Sigmoid colon (tissue), 4 donors: ENCODE data around the gene GDPD4.

DNA sequence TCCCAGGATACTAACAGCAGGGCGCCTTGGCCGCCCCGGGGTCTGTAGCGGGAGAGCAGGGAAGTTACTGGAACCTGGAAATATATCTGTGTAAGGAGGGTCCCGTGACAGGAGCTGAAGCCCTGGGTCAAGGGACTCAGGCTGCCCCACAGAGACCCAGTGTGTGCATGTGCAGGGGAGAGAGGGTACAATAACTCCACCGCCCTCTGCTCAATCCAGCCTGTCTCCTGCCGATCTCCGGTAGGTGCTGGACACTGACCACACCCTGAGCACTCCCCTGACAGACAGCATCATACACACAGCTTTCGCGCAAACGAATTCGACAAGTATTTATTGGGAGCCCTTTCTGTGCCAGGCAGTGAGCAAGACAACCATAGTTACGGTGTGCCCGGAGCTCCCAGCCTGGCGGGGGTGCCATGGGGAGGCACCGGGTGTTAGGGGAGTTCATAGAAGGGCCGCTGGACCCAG is 2.0 kb downstream of the KLHL35 start:
- PRO-cap = no peak
- RAMPAGE, long total RNA, 4 experiments = no peak in any of the 4 experiments

- PRO-cap = no peak
- RAMPAGE, long total RNA, 4 experiments = no peak in any of the 4 experiments
Observed at GRCh38 chr11:75476709-75477448, 43.9 kb upstream of the KLHL35 start.

DNA sequence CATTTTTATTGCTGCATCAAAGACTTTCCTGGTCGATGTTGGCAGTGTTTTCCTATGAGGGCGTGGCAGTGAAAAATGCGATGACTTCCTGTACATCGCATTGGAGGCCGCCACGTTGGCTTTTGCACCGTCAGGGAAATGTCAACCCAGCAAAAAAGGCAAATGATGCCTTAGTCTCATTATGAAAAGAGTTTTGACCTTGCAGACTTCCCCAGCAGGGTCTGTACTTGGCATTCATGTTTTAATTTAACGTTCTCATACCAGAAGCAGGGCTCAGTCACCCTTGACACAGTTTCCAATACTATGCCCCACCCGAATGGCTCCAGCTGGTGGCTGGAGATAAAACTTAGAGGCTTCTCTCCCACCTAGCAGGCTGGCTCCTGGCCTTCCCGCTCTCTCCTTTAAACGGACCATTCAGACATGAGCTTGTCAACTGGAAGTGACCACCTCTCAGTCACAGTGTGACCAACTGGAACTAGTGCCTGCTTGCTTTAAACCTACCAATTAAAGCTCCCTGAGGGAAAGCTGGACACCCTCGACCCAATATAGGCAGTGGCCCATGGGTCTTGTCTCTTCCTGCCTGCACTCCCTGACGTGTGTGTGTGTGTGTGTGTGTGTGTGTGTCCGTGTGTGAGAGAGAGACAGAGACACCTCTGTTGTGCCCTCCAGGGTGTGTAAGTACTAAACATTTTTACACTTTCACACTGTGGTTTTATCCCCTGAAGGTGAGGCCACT is 8.7 kb upstream of the GDPD5 start:
- PRO-cap = no peak
- RAMPAGE, long total RNA, 4 experiments = no peak in any of the 4 experiments

DNA sequence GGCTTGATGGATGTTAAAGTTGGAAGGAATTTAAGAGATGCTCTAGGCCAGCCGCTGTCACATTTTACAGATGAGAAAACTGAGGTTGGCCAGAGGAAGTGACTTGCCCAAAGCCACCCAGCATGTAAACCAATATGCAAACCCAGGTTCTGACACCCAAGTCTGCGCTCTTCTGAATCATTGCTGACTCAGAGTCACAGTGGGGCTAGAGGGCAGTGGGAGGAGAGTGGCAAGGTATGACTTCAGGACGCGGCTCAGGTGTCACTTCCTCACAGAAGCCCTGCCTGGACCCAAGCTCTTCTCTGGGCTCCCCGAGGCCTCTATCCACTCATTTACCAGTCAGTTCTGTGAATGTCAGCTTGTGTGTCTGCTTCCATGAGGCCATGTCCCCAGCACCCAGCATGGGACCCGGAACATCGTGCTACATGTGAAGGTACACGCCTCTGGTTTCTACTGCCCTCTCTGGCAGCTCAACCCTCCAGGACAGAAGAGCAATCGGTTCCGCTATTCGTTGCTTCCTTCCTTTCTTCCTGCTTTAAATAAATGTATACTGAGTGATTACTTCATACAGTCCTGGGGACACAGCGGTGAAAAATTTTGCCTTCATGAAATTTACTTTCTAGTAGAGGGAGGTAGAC is 11.5 kb upstream of the GDPD5 start:
- PRO-cap = no peak
- RAMPAGE, long total RNA, 4 experiments = no peak in any of the 4 experiments

DNA sequence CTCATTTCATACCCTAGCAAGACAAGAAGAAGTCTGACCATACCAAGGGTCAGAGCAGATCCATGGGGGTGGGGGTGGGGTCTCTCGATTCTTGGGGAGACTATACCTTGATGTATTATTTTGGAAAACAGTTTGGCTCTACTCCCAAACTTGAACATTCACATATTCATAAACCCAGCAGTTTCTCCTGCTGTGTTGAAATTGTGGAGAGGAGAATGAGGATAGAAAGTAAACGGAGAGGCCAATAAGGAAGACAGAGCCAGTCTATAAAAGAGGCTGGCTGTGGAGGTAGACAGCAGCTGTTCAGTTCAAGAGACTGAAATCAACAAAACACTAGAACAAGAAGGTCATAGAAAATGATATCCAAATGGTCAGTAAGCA is 2.0 kb upstream of the MOGAT2 start:
- PRO-cap = no peak
- RAMPAGE, long total RNA, 4 experiments = no peak in any of the 4 experiments

GRCh38 chr11:75771241-75772125 is 2.9 kb downstream of the DGAT2 start:
- PRO-cap = no peak
- RAMPAGE, long total RNA, 4 experiments = no peak in any of the 4 experiments

DNA sequence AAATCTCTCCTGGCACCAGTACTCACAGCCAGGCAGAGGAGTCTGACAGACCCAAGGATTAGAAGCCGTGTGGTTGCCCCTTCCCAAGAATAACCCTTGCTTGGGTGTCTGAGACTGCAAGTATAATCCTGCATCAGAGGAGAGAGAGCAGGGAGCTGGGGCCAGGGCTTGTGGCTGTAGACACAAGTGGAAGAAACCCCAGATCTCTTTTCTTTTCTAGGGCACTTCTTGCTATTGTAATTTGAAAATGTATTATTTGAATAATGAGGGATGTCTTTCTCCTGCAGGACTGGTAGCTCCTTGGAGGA is 67.2 kb downstream of the WNT11 start:
- PRO-cap = no peak
- RAMPAGE, long total RNA, 4 experiments = no peak in any of the 4 experiments

DNA sequence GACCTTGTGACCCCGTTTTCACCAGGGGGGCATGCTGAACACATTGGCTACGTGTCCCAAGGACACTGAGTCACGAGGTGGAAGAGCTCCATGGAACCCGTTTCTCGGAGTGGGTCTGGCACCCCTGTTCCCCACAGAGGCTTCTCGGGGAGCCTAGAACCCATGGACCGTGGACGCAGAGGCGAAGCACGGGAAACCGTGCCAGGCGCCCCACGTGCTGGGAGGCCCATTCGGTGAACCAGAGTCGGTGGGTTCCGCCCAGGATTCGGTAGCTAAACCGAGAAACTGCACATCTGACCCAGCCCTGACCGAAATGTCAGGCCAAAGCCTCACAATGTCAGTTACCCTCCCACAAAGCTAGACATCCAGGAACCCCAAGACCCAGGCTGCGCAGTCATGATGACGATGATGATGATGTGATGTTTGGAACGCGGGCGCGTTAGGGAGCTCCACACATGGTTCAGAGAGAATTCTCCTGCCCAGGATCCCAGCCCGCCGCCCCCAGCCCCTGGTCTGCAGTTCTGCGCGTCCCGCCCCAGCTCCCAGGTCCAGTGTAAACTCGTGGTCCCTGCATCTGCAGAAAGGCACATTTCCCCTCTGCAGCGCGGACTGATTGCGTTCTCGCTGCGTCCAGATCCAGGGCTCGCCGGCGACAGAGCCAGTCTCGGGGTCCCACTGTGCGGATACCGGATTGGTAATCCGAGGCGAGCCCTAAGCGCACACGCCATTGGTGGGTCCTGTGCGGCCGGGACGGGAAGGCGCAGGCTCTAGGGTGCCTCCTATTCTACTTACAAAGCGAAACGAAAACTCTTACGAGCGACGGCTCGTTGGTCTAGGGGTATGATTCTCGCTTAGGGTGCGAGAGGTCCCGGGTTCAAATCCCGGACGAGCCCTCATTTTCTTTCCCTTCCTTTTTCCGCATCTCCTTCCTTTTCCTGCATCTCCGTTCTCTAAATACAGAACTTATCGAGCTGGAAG is 28.7 kb upstream of the WNT11 start:
- PRO-cap = no peak
- RAMPAGE, long total RNA, 4 experiments = no peak in any of the 4 experiments

DNA sequence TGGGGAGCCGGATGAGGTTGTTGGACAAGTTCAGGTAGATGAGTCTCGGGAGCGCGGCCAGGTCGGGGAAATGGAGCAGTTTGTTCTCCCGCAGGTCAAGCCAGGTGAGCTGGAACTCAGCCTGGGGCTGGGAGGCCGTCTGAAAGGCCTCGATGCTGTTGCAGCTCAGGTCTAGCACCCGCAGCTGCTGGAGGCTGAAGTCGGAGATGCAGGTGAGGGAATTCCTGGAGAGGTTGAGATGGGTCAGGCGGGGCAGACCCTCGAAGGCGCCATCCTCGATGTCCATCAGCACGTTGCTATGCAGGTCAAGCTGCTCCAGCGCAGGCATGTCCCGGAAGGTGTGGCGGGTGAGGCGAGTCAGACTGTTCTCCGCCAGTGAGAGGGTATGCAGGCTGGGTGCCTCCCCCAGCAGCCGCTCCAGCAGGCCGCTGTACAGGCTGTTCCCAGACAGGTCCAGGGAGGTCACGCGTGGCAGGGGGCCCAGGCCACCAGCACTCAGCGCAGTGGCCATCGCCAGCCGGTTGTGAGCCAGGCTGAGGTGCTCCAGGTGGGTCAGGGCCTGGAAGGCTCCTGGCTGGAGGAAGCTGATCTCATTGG is 9.7 kb downstream of the LRRC32 start:
- PRO-cap = no peak
- RAMPAGE, long total RNA, 4 experiments = no peak in any of the 4 experiments

DNA sequence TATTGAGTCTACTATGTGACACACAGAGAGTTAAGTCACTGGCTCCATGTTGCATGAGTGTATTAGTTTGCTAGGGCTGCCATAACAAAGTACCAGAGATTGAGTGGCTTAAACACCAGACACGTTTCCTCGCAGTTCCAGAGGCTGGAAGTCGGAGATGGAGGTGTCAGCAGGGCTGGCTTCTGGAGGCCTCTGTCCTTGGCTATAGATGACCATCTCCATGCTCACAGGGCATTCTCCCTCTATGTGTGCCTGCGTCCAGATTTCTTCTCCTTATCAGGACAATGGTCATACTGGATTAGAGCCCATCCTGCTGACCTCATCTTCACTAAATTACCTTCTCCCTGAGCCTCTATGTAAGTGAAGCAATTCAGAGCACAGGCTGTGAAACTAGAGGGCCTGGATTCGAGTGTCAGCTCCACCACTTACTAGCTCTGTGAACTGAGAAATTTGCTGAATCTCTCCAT is 13.1 kb upstream of the TSKU start:
- PRO-cap = no peak
- RAMPAGE, long total RNA, 4 experiments = no peak in any of the 4 experiments

GRCh38 chr11:76784058-76785067 is 1.2 kb downstream of the TSKU start:
- PRO-cap = unidirectional peak, plus-strand start at chr11:76784148
- RAMPAGE, long total RNA, 4 experiments = no peak in any of the 4 experiments

GRCh38 chr11:76796302-76797522 is 13.6 kb downstream of the TSKU start:
- PRO-cap = no peak
- RAMPAGE, long total RNA, 4 experiments = no peak in any of the 4 experiments

GRCh38 chr11:76799048-76799666 is 16.0 kb downstream of the TSKU start:
- PRO-cap = no peak
- RAMPAGE, long total RNA, 4 experiments = no peak in any of the 4 experiments

GRCh38 chr11:76820017-76820482 is 36.9 kb downstream of the TSKU start:
- PRO-cap = no peak
- RAMPAGE, long total RNA, 4 experiments = no peak in any of the 4 experiments

- PRO-cap = no peak
- RAMPAGE, long total RNA, 4 experiments = no peak in any of the 4 experiments
Observed at GRCh38 chr11:76964712-76965320, 69.4 kb upstream of the B3GNT6 start.

DNA sequence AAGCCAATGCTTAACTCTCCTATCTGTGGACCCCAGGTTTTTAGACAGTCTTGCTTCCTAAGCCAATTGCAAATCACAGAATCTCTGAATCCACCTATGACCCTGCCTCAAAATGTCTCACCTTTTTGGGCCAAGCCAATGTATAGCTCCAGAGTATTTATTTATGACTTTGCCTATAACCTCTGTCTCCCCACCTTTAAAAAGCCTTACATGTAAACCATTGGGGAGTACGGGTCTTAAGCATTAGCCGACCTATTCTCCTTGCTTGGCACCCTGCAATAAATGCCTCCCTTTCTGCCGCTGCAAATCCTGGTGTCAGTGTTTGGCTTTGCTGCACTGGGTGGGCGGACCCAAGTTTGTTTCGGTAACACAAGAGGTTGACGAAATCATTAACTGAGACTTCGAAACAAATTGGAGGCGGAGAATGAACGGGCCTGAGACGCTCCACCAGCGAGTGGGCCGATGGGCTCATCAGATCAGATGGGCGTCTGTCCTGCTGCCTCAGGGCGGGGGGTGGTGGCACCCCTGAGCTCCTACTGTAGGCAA is 1.1 kb upstream of the CAPN5 start:
- PRO-cap = unidirectional peak, plus-strand start at position 420 of the sequence
- RAMPAGE, long total RNA, 4 experiments = no peak in any of the 4 experiments

- PRO-cap = no peak
- RAMPAGE, long total RNA, 4 experiments = no peak in any of the 4 experiments
Observed at GRCh38 chr11:77095650-77096316, 6.9 kb upstream of the OMP start.

DNA sequence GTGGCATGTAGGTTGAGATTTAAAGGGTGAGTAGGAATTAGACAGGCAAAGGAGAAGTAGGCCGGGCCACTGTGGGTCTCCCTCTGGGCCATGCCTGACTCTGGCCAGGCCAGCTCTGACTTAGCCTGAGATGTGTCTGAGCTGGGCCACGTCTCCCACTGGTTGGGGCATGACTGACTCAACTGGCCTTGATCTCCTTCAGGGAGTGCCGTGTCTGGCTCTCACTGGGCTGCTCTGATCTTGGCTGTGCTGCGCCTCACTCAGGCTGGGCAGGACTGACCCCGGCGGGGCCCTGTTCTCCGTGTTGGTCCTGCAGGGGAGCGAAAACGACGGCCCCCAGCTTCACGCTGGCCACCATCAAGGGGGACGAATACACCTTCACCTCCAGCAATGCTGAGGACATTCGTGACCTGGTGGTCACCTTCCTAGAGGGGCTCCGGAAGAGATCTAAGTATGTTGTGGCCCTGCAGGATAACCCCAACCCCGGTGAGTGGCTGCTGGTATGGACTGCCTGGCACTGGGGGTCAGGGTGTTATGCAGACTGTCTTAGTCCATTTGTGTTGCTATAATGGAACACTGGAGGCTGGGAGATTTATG is 71.4 kb downstream of the MYO7A start:
- PRO-cap = no peak
- RAMPAGE, long total RNA, 4 experiments = no peak in any of the 4 experiments

GRCh38 chr11:77301380-77301825 is at the start of gene GDPD4:
Gene GDPD4 (minus strand): TSS chr11:77301686.
- PRO-cap = no peak
- RAMPAGE, long total RNA, 4 experiments = no peak in any of the 4 experiments

- PRO-cap = no peak
- RAMPAGE, long total RNA, 4 experiments = no peak in any of the 4 experiments
Observed at GRCh38 chr11:77411201-77411644, 62.7 kb downstream of the PAK1 start.